Occipital lobe (tissue), 2 donors: ENCODE data around the genes ATP6V1C2 and SLC66A3.

- RAMPAGE, long total RNA: no peak
Observed at GRCh38 chr2:10047665-10048639, 4.6 kb downstream of the KLF11 start.

- RAMPAGE, long total RNA: no peak
Observed at GRCh38 chr2:10078726-10079197, 1.4 kb downstream of the CYS1 start.

GRCh38 chr2:10241226-10241594, 61.5 kb upstream of the HPCAL1 start:
- RAMPAGE, long total RNA: no peak

DNA sequence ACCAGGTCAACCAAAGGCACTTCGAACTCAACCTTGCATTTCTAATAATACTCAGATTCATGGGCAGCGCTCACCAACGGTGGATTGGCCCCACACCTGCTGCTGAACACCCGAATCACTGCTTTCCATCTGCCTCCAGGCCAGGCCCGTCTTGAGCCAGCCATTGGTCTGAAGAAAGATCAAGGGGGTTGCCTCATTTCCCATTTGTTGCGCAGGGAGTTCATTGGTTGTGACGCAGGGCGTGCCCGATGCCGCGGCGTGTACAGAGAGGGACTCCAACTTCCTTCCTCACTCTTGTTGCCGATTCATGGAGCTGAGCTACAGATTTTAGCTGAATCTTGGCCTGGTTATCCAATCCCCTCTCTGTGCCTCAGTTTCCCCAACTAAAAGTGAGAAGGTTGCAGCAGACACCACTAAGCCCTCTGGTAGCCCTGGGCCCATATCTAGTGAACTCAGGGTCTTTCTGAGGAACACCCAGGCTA, 61.0 kb upstream of the HPCAL1 start:
- RAMPAGE, long total RNA: no peak

DNA sequence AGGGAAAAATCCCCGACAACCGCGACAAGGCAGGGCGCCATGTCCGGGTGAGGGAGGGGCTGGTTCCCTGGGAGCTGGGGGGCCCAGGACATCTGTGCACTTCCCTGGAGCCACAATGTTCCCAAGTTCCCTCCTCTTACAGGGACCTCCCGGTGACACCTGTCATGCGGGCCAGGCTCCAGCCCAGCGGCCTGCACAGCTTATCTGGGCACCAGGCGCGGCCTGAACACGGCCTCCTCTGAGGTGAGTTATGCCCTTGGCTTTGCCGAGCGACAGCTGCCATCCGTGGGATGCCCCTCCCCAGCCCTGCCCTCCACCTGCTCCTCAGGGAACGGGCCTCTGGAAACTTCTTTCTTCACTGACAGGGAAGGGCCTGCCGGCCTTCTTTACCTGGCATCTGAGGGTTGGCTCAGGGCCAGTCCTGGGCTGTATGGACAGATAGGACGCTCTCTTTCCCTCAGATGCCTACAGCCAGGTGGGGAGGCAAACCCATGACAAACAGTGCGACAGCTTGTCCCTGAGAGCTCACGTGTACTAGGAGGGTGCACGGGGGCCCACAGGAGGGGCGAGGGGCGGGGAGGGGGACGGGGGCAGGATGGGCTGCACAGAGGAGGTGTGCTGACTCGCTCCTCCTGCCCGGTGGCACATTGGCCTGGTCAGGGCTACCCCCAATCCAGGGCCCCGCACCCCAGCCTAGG, 35.0 kb upstream of the HPCAL1 start:
- RAMPAGE, long total RNA: no peak

DNA sequence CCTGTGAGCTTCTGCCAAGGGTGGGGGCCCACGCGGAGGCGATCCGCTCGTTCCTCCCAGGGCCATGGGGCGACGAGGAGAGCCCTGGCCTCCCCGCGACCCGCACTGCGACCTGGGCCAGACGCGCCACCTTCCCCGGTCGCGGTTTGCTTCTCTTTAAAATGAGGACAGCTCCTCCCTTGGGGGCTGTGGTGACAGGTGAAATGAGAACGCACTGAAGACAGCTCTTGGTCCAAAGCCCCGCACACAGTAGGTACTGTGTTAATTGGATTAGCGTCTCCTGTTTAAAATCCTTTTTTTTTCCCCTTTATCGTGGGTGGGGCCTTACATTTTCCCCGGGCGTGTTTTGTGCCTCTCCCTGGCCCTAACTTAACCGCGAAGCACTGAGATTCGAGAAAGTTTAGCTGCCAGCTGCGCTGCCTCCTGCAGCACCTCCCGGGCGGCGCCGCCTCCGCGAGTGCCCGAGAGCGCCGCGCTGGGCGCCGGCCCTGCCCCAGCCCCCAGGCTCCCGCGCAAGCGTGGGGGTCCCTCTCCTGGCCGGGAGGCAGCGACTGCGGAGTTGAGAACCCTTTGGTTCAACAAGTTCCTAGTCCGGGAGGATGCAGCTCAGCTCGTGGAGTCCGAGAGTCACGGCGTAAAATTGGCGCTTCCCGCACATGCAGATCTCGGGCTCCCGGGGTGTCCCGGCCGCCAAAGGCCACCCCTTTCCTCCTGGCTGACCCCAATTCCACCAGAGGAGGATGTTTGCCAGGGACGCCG, 1.2 kb downstream of the HPCAL1 start:
- RAMPAGE, long total RNA: no peak

DNA sequence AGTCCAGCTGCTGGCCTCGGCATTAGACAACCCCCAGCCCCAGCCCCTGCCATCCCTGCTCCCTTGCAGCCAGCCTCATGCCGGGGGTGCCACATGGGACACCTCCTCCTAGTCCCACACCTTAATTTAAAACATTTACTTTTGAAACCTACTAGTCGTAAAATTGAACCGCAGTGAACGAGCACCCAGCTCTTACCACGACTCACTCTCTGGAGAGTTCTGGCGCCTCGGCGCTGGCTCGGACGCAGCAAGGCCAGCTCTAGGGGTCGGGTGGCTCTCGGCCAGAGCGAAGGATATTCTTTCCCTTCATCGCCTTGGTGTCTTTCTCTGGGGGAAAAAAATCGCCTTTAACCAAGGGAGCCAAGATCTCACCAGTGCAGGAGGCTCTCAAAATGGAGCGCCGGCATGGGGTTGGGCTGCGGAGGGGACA, 1.8 kb downstream of the HPCAL1 start:
- RAMPAGE, long total RNA: no peak

DNA sequence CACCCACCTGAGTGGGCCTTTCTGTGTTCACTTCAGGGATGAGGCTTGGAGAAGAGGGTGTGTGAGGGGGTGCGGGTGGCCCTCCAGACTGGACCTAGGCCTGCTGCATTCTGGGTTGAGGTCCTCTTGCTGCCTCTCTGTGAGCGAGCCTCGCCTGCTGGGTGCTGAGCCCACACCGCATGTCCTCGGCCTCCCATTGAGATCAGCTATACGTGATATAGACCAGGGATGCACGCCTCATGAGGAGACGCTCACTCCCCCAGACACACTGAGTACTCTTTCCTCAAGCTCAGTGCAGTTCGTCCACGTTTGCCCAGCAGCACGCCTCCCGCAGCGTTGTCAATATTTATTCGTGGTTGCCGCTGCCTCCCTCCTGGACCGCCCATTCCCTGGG, 63.0 kb downstream of the HPCAL1 start:
- RAMPAGE, long total RNA: no peak

- RAMPAGE, long total RNA: no peak
Observed at GRCh38 chr2:10371446-10372581, 69.1 kb downstream of the HPCAL1 start.

DNA sequence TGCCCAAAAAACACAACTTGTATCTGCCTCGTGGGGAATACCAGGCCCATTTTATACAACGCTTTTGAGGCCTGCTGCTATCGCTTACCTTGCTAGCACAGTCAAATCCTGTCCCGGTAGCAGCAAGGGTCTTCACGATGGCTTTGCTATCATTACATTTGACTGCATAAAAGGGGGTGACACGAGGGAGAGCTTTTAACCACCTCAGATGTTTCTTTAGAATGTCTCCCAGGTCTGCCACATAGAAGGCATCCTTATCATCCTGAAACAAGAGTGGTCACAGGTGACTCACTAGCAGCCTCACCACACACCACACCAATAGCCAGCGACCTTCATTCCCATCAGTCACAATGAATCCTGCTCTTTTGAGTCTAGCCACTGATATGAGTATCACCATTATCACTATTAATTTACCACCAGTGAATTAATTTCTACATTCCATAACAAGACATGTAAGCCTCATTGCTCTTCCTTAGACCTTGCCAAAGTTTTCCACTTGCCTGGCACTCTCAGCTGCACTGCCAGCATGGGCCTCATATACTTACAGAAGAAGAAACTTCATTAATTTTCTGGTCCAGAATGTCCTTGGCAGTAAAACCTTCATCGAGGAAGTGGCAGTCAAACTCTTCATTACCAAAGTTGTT, 3.6 kb downstream of the ODC1 start:
- RAMPAGE, long total RNA: no peak

GRCh38 chr2:10584672-10585425, 104.9 kb downstream of the NOL10 start:
- RAMPAGE, long total RNA: no peak

DNA sequence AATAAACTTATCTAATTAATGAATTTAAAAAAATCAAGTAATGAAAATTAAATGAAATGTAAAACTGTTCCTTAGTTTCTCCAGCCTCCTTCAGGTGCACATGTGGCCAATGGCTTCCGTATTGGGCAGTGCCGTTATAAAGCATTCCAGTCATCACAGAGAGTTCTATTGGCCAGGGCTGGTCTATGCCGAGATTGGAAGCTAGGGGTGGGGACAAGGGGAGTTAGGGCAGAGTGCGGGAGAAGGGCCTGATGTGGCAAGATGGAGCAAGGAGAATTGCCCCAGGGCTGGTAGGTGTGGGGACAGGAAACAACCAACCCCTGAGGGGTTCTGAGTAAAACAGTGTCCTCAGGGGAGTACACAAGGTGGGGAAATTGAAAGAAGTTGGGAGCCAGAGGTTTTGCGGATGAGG, 9.3 kb upstream of the ATP6V1C2 start:
- RAMPAGE, long total RNA: no peak

GRCh38 chr2:10721351-10721923, at the start of gene ATP6V1C2:
Gene ATP6V1C2, plus strand, starts transcription at chr2:10721630.
- RAMPAGE, long total RNA: no peak

- RAMPAGE, long total RNA: no peak
Observed at GRCh38 chr2:10812920-10813715, 533 bp upstream of the PDIA6 start.

DNA sequence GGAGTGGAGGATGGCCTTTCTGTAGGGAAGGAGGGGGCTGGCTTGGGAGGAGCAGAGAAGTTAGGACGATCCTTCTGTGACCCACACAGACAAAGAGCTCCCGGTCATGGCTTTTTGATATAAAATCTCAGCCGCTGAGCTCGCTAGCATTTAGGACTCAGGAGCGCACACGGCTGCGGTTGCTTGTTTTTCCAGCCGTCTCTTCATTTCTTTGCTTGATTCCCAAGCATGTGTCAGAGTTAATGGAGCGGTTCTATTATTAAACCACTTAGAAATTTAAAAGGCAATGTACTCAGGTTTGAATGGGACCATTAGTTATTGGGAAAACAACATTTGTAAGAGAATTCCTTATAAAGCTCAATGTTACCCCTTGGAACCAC, 47.3 kb upstream of the KCNF1 start:
- RAMPAGE, long total RNA: no peak

GRCh38 chr2:10868799-10869387, 42.8 kb upstream of the KCNF1 start:
- RAMPAGE, long total RNA: no peak

- RAMPAGE, long total RNA: no peak
Observed at GRCh38 chr2:11155127-11155775, at the start of gene SLC66A3. Gene SLC66A3, plus strand, starts transcription at chr2:11155467.

DNA sequence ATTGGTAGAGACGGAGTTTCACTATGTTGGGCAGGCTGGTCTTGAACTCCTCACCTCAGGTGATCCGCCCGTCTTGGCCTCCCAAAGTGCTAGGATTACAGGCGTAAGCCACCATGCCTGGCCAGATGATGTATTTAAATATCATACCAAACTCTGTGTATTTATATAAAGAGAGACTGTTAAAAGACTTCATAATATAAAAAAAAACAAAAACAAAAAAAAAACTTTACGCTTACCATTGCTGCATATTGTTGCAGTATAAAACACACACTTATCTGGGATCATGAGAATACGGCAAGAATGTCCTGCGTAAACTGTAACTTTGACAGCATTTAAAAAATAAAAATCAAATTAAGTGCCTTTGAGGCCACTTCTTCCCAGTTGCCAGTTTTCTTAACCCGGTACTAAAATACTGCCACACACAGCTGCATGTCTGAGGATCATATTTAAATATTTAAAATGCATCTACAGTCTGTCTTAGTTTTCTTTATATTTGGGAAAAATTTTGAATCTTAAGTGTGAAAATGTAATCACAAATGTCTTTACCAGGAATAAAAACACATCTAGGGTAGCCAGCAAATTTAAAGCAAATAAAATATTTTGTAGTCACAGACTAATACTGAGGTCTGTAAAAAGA, 26.7 kb downstream of the SLC66A3 start:
- RAMPAGE, long total RNA: no peak

- RAMPAGE, long total RNA: no peak
Observed at GRCh38 chr2:11204111-11204465, 48.8 kb downstream of the SLC66A3 start.

DNA sequence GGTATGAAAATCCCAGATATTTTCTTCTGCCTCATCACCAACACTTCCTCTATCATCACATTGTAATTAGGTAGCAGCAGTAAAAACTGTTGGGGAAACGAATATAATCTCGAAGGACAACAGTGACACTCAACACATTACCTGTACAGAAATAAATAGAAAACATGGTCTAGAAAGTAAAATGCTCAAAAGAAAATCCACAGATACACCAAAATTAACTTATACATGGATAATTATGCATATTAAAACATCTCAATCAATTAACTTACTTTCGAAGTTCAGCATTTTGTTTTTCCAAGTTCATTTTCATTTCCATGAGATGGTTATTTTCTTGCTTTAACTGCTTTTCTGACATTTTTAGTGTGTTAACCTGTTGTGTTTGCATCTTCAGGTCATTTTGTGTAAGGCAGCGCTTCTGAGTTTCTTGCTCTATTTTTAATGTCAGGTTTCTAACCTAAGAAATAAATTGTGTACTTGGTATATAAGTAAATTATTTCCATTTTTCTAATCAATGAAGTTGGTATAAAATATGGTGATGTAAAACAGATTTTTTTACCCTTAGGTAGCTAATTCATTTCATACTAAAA, 52.3 kb downstream of the SLC66A3 start:
- RAMPAGE, long total RNA: no peak